Parietal lobe (tissue), 2 donors: ENCODE measurements around the genes ARID5A, LMAN2L, CNNM4, ANKRD36B and ZAP70.

DNA sequence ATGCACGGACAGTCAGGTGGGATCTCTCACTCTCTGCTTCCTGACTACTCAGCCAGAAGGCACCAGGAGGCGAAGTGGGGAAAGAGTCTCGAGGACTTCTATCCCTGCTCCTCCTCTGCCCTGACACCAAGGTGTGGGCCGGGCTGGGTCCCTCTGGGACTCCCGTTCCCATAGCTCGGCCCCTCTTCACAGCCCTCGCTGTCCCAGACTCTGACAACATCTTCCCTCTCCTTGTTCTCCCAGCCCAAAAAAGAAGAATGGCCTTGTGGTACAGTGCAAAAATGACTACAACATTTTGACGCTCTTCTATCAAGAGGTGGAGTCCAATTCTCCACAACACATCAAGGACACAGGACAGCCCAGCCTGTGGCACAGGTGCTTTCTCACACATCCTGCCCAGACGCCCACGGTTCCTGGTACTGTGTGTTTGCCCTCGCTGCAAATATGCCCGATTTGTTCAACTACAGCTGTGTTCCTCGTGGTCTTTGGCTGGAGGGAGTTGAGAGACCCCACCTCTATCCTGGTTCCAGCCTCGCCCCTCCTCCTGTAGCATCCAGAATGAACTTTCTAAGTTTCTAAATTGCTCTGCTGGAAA is 14.1 kb upstream of the DUSP2 start:
- RAMPAGE, long total RNA = no peak

DNA sequence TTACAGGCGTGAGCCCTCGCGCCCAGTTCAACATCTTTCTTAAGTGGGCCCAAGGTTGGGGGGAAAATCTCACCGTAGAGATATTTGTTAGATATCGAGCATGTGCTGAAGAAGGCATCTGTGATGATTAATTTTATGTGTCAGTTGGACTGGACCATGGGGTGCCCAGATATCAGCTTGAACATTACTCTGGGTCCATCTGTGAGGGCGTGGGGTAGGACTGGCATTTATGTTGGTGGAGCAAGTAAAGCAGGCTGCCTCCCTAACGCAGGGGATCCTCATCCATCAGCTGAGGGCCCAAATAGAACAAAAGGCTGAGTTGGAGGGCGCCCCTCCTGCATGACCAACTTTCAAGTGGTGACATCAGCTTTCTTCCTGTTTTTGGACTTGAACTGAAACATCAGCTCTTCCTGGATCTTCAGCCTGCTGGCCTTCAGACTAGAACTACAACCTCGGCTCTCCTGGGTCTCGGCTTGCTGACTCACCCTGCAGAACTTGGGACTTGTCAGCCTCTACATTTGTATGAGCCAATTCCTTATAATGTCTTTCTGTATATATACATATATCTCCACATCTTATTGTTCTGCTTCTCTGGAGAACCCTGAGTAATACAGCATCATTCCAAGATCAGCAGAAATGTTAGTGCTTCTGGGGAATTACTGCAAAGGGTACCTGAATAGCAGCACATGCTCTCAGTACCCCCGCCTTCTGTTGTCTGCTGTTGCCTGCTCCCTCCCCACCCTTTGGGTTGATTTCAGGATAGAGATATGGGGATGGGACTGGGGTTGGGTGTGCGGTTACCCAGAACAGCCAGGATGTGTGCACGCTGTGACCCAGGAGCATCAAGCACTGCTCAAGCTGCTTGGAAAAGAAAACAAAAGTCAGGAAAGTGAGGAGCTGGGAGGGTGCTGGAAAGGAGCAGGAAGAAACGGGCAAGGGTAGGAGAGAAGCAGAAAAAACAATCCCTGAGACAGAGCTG is 20.0 kb downstream of the TMEM127 start:
- RAMPAGE, long total RNA = no peak

DNA sequence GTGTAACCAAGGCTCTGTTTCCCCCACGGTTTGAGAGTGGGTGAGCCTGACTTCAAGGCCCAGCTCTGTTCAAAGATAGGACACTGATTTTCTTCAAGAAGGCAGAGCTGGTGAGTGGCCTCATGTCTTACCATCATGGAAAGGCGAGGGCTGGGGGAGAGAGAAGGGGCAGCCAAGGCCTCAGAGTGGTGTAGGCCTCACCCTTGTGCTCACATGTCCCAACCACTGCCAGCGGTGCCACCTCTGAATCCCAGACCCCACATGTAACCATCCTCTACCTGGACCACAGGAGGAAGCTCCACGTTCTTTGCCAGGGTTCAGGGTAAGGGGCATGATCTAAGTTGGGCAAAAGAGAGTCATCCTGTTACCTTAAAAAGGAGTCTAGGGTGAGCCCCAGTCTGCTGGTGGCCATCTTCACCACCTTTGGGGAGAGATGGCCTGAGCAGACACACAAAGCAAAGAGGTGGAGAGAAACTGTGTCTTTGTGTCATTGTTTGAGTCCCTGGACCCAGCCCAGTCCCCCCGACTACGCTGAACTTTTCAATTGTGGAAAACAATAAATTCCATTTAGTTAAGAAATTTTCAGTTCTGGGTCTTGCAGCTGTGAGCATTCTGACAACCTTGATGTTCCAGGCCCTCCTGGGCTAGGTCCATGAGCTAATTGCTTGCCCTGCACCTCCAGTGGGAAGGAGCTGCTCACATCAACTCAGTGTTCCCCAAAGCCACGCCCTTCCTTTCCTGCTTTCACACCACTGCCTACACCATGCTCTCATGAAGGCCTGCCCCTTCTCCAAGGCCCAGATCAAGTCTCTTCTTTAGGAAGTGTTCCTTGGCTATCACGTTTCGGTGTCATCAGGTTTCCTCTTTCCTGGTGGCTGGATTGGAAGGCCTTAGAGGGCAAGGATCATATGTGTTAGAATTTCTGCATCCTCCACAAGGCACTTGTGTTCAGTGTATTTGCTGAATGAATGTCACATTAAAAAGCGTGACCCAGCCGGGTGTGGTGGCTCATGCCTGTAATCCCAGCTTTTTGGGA is 19.0 kb downstream of the TMEM127 start:
- RAMPAGE, long total RNA = no peak

DNA sequence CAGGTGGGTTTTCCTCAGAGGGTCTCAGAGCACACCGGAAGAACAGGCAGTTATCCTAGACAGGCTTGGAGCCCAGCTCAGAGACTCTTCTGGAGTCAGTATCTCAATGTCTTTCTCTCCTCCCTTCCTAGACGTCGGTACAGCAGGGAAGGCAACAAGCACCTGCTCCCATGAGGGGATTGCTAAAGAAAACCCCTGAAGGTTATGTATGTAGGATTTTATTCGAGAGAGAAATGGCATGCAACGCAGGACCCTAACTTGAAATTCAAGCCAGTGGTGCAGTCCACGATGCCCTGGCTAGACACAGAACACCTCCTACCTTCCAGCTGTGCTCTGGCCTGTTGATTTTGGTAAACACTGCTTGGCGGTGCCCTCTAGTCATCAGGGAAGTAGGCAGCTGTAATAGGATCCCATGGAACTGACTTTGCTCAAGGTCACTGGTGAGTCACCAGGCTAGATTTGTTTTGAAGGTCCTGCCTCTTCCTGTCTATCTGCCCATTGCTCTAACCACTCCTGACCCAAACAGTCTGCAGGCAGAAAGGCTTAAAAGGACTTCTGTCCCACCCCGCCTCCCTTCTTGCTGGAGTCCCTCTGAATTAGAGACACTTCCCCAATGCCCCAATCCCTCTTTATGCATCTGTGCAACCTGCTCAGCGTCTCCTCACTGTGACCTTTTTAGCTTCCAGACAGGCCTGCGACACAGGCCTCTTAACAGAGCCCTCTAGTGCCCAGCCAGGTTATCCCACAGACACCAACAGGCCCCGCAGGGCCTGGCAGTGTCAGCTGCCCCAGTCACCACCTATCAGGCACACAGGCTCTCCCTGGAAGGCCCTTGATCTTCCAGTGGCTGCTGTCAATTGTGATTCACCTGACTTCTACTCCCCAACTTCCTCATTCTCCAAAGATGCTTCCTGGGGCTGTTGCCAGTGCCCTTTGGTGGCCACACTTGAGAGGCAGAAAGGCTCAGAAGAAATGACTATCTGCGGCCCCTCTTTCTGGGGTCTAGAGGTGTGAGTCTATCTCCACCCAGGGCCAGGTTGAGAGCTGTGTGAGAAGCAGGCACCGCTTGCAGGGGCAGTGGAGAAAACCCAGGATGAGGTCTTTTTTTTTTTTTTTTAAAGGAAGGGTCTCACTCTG is 5.3 kb downstream of the TMEM127 start:
- RAMPAGE, long total RNA = no peak

- RAMPAGE, long total RNA = no peak
Measured at GRCh38 chr2:96304529-96304976, 793 bp downstream of the SNRNP200 start.

DNA sequence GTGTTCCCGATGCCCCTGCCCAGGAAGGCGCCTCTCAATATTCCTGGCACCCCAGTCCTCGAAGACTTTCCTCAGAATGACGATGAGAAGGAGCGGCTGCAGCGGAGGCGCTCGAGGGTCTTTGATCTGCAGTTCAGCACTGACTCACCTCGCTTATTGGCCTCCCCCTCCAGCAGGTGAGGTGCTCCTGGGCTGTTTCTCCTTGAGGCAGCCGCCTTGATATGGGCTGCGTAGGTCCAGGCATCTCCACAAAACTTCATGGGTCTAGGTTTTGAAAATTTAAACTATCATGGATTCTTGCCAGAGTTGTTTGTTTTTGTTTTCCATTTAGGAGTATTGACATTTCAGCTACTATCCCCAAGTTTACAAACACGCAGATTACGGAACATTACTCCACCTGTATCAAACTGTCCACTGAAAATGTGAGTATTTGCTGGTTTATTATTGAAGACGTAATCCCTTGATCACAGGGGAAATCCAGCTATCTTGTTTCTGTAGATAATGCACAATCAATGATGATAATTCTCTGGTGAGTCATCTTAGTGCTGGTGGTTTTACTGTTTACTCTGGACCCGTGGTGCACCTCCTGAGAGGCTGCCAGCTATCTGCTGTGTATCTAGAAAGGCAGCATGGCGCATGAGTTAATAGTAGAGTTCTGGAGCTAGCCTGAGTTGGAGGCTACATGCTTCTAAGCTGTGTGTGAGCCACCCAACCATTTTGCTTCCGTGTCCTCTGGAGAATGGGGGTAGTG is 6.3 kb downstream of the NCAPH start:
- RAMPAGE, long total RNA = no peak

- RAMPAGE, long total RNA = no peak
Measured at GRCh38 chr2:96536388-96537005, at the start of gene ARID5A. Gene ARID5A (plus strand): TSS chr2:96536752.

DNA sequence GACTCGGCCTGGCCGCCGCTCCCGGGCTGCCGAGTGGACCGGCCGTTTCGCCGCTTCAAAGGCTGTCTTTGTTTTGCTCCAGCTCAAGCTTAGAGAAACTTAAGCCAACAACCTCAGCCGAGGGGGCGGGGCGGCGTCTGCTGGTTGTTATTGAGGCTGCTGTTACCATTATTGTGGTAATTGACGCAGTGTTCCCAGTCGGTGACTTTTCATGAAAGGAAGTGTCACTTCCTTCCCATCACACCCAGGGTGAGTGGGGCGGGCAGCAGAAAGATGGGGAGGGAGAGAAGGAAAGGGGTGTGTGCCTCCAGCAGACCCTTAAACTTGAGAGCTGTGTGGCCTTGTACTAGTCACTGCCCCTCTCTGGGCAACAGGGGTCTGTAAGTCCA is 2.1 kb downstream of the ARID5A start:
- RAMPAGE, long total RNA = no peak

DNA sequence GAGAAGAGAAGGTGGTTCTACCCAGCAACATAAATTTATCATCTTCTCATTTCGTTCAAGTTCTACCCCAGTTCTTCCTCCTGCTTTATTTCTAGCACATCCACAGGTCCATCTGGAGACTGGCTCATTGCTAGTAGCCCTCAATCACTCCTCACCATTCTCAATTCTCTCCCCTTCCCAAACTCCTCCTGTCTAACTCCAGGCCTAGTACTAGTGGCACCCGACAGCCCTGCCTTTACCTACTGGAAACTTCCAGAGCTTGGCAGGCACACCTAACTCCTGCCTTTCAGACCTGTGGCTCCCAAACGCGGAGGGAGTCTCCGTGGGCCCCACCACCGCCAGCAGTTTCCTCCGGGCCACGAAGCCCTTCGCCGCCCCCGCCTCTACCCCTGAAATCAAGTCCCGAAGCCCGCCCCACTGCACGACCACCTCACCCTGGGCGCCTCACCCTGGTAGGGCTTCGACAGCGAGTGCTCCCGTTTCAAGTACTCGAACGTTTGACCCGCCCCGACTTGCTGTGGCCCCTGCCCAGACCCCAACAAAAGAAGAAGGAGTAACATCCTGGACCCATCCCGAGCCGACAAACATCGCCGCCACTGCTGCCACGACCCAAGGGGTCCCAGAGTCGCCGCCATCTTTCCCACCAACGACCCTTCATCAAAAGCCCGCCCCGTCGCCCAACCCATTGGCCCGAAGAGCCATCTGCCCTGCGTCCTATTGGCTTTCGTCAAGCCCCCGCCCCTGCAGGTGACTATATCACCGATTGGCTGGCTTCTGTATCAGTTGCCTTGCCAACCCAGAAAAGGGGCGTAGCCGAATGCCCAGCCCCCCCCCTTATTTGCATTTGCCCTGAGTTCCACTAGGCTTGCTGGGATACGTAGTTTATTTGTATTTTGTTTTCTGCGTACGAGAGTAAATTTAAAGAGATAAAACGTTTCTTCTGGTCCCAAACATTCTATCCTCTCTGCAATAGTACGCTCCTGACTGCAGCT is at the start of gene LMAN2L:
Gene LMAN2L, minus strand, starts transcription at position 659 of the 992 bp plus-strand sequence.
- RAMPAGE, long total RNA = no peak

DNA sequence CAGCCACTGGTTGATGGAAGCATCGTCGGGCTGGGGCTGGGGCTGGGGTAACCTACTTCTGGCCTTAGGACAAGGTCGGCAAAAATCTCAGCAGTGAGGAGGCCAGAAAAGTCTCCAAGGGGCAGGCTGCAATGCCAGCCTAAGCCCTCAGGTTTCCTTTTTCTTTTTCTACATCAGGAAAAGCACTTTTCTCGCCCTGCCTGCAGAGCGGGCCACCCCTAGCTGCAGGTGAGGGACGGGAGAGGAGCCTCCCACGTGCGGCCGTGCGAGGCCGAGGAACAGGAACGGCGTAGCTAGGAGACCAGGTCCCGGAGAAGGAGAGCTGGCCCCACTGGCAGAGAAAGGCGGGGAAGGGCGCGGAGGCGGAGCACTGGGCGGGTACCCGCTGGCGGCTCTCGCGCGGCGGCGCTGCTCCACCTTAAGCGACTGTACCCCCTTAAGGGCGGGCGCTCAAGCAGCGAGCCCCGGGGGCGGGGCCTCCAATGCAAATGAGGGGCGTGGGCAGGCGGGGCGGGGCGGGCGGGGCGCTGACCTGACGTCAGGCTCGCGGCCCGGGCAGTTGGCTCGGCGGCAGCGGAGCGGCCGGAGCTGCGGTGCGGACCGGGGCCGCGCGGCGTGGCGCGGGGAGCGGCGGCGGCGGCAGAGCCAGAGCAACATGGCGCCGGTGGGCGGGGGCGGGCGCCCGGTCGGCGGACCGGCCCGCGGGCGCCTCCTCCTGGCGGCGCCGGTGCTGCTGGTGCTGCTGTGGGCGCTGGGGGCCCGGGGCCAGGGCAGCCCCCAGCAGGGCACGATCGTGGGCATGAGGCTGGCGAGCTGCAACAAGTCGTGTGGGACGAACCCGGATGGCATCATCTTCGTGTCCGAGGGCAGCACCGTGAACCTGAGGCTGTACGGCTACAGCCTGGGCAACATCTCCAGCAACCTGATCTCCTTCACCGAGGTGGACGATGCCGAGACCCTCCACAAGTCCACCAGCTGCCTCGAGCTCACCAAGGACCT is at the start of gene CNNM4:
Gene CNNM4, plus strand, starts transcription at position 558 of the 999 bp plus-strand sequence.
- RAMPAGE, long total RNA = no peak

DNA sequence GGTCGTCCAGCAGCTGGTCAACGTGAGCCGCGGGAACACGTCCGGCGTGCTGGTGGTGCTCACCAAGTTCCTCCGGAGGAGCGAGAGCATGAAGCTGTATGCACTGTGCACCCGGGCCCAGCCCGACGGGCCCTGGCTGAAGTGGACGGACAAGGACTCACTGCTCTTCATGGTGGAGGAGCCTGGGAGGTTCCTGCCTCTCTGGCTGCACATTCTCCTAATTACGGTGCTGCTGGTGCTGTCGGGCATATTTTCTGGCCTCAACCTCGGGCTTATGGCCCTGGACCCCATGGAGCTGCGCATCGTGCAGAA is 598 bp downstream of the CNNM4 start:
- RAMPAGE, long total RNA = no peak

DNA sequence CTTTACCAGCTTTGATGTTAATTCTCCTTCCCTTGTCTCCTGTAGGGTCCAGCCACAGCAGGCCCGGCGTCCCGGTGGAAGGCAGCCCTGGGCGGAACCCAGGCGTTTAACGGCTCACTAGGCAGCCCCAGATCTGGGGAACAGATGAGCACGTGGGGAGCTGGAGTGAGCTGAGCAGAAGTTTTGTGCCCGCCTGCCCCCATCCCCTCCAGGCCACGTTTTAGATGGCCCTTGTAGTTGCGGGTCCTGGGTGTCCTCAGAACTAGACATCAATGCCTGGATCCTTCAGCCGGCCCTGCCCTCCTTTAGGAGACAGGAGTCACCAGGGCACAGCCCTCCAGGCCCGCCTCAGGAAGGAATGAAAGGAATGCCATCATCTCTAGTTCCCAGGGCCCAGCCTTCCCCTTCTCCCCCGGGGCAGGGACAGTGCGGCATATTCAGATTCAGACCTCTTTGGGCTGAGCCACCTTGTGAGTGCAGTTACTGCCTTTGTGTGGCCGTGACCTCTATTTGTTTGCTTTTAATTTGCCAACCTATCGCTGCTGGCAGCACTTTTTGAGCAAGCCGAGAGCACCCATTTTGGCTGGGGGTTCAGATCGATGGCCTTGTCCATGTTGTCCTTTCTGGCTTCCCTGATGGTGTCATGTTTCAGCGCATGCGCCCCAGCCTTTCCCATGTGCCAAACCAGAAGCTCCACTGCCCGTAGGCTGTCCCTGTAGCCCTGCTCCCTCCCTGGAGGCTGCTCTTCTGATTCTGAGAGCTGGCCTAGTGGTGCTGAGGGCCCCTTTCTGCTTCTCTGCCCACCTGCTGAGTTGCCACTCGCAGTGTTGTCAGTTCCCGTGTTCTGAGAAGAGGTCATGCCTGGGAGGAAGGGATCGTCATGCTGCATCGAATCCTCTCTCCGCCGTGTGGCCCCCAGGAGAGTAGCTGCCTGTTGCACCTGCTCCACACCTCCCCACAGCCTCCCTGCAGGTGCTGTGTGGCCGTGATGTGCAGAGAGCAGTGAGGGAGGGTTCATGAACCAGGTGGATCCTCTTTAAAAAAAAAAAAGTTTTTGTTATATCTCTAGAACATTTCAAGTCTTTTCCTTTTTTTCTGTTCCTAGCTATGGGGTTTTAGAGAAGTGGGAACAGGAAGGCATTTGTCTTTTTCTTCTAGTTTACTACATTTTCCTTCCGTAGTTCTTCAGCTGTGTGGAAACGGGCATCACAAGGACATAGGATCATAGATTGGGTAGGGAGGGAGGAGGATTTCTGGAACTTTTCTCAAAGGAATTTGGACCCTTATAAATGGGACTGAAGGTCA is 10.9 kb downstream of the ANKRD23 start:
- RAMPAGE, long total RNA = no peak

DNA sequence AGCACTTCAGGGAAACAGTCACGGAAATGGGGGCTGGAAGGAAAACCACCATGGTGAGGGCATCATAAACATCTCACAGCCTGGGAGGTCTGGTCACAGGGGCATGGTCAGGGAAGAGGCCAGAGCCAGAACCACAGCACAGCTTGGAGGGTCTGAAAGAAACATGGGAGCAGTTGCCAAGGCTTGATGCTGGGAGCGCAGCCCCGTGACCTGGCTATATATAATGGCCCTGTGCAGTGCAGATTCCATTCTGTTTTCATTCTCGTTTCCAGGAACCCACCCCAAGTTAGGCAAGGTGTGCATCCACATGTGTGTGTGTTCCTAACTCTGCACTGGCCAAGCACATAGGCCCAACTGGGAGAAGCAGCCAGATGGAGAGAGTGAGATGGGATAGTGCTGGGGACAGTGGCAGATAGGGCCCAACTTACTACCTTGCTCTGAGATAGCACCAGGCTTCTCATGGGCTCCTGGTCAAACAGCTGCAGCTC is 5.5 kb upstream of the ANKRD39 start:
- RAMPAGE, long total RNA = no peak

- RAMPAGE, long total RNA = no peak
Measured at GRCh38 chr2:97190767-97191376, 77.9 kb downstream of the ANKRD36 start.

- RAMPAGE, long total RNA = no peak
Measured at GRCh38 chr2:97558393-97559197, 31.1 kb downstream of the ANKRD36B start.

DNA sequence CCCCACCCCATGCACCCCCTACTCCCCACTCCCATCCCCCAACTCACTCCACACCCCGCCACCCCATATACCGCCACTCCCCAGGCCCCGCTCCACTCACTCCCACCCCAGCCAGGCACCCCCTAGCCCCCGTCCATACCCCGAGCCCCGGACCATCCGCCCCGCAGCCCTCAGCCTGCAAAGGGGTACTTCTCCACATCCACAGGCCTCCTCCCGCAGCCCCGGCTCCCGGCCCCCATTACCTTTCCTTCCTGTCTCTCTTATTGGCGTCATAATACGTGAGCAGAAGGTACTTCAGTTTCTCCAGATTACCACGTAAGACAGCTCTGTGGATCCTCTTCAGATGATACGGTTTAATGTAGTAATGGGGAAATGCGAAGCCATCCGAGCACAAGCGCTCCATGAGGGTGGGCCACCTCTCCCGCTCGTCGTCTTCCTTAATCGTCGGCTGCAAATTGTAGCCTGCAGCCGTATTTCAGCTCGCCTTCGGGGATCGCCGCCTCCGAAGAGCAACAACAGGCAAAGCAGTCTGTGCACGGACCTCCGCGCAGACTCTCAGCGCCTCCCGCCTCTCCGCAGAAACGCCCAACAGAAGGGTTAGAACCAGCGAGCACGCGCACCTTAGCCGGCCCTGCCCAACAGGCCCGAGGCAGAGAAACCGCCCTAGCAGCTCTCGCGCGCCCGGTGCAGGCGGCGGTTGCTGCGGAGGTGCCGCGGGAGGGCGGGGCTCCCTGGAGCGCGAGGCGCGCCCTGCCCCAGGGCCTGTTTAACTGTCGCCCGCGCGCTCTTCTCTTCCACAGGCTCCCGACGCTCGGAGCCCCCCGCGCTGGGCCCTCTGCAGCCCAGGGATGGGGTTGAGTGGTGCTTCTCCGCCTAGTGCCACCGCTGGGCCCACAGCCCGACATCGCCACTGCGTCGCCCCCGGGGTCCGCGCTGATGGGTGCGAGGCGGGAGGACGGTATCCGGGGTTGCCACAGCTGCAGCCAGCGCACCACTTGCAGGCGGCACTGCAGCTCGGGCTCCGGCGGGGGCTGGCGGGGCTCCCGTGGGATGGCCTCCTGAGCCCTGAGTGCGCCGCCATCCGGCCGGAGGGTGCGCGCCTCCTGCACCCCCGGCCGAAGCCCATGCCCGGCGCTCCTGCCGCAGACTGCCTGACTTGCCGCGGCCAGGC is at the start of gene ANKRD36B:
Gene ANKRD36B, minus strand, starts transcription at position 595 of the 1,171 bp plus-strand sequence.
- RAMPAGE, long total RNA = no peak

DNA sequence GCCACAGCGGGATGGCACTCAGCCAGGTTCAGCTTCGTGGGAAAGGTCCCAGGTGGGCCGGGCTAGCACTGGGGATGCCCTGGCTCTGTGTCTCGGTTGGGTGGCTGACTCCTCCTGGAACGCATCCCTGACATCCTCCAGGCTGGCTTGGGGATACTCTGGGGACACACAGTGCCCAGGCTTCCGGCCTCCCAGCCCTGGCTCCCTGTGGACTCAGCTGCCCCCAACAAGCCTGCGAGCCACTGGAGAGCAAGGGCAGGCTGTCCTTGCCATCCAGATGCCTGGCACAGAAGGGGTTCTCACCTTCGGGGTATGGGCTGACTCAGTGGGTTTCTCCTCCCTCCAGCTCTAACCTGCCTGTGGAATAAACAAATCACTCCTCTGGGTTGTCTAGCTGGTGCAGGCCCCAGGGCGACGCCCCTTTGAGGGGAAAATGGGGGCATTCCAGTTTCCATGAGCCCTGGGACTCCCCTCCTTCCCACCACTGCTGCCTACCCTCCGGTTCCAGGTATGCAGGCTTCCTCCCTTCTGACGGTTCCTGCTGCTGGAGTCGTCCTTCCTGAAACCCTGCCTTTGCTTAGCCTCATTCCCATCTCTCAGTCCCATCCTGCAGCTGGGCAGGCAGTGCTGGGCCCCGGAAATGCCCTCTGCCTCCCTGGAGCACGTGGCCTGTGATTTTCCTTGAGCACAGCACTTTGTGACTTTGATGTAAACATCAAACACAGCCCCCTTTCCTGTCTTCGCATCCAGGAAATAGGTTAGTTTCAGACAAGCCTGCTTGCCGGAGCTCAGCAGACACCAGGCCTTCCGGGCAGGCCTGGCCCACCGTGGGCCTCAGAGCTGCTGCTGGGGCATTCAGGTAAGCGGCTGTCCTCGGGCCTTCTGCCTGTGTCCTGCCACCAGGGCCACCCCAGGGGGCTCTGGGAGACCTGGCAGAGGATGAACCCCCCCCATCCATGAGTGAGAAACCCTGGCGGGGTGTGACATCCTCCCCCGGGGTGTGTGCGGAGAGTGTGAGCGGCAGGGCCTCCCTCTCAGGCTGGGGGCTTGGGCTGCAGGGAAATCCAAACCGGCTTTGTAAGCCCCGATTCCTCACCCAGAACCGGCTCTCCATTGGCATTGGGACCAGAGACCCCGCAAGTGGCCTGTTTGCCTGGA is at the start of gene ZAP70:
Gene ZAP70, plus strand, starts transcription at position 761 of the 1,158 bp plus-strand sequence.
- RAMPAGE, long total RNA = no peak

GRCh38 chr2:97760203-97760487 is 46.8 kb downstream of the ZAP70 start:
- RAMPAGE, long total RNA = no peak

- RAMPAGE, long total RNA = no peak
Measured at GRCh38 chr2:97760488-97761387, 47.4 kb downstream of the ZAP70 start.

GRCh38 chr2:97854386-97855316 is 141.1 kb downstream of the TMEM131 start:
- RAMPAGE, long total RNA = no peak